ENCODE measurements around a stretch of chr9.

- PRO-cap, result no peak
CAGE:
- cytosol, long polyA plus RNA, result no peak
- long polyA plus RNA, result no peak
- nucleus, long polyA plus RNA, result no peak
Measured at GRCh38 chr9:129712263-129713238, 40.3 kb downstream of the PTGES start.

DNA sequence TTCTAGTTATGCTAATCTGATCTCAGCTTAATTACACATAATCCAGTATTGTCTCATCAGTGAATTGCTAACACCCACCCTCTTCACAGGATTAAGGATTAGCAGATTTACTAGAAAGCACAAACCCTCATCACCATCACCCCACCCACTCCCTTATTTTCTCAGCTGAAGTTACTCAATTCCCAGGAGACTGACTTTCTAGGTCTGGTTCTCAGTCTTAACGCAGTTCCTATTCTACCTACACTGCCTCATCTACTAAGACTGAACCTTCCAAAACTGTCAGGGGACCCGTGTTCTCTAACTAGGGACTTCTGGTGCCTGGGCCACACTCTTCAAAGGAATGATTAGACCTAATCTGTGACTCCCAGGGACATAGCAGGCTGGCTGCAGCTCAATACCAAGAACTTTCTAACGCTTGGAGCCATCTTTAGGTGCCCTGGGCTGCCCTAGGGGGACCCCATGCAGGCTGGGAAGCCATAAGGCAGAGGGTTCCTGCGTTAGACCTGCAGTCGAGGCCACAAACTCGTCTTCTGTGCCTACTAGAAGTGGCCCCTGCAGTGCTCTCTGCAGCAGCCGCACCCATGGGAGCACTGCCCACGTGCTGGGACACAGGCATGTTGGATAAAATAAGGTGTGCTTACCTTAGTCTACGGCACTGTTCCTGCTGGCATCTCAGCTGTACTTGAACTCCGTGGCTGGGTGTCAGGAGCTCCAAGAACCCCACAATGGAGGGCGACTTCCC, 9.2 kb downstream of the TOR1B start:
- PRO-cap, result no peak
CAGE:
- cytosol, long polyA plus RNA, result no peak
- long polyA plus RNA, result no peak
- nucleus, long polyA plus RNA, result no peak

DNA sequence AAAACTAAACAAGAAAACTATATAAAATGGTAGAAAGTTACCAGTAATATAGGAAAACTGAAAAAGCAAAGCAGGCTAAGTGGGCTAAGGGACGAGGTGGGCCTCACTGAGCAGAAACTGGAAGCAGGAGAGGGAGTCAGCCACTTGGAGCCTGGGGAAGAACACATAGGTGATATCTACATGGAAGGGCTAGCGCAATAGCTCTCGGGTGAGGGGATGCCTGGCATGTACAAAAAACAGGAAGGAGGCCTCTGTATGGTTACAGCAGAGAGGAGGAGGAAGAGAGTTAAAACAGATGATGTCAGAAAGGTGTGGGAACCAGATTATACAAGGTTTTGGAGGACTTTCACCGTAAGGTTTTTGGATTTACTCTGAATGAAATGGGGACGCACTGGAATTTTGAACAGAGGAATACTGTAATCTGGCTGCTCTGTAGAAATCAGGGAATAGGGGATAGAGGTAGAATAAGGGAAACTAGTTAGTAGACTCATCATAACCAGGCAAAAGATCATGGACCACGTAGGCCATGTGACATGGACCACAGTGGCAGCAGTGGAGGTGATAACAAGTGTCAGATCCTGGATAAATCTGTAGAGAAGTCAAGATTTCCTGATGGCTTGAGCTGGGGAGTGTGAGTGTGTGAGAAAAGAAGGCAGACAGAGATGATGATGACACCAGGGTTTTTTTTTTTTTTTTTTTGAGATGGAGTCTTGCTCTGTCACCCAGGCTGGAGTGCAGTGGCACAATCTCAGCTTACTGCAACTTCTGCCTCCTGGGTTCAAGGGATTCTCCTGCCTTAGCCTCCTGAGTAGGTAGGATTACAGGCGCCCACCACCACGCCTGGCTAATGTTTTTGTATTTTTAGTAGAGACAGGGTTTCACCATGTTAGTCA, 52.5 kb downstream of the FNBP1 start:
- PRO-cap, result no peak
CAGE:
- cytosol, long polyA plus RNA, result no peak
- long polyA plus RNA, result no peak
- nucleus, long polyA plus RNA, result no peak

DNA sequence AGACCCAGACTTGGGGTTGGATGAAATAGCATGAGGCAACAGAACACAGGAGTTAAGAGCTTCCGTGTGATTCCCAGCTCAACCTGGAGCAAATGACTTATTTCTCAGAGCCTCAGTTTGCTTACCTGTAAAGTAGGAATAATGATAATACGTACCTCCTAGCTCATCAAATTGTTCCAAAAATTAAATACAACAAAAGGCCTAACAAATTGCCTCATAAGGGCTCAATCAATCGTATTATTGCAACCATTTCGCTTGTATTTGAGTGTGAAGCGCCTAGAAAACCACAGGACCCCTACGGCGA, 564 bp upstream of the GPR107 start:
- PRO-cap, result no peak
CAGE:
- cytosol, long polyA plus RNA, result no peak
- long polyA plus RNA, result no peak
- nucleus, long polyA plus RNA, result no peak

DNA sequence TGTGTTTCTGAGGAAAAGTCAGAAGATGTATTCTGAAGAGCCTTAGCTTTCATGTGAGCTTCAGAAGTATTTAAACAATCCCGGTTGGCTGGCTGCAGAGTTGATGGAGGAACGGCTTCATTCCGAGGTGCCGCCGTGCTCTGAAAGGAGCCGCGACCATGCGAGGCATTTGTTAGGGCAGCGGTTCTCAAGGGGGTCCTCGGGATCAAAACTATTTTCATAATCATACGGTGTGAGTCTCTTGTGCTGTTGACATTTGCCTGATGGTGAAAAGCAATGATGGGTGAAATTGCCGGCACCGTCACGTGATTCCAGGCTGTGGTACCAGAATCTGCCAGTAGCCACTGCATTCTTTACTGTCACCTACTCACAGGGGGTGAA, 58.4 kb downstream of the GPR107 start:
- PRO-cap, result no peak
CAGE:
- cytosol, long polyA plus RNA, result no peak
- long polyA plus RNA, result no peak
- nucleus, long polyA plus RNA, result no peak

GRCh38 chr9:130133167-130133584, 39.0 kb upstream of the NCS1 start:
- PRO-cap, result no peak
CAGE:
- cytosol, long polyA plus RNA, result no peak
- long polyA plus RNA, result no peak
- nucleus, long polyA plus RNA, result no peak

DNA sequence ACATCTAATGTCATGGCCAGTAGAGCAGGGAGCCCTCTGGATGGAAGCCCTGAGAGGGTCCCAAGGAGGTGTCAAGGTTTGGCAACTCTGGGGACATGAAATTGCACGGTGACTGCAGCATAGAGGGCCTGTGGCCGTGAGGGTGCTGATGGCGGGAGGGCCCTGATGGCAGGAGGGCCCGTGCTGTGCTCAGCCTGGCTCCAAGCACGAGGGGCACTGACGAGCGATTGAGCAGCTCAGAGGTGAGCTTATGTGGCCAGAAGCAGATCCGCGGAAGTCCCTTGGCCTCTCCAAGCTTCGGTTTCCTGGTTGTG, 14.4 kb downstream of the NCS1 start:
- PRO-cap, result no peak
CAGE:
- cytosol, long polyA plus RNA, result no peak
- long polyA plus RNA, result no peak
- nucleus, long polyA plus RNA, result no peak

DNA sequence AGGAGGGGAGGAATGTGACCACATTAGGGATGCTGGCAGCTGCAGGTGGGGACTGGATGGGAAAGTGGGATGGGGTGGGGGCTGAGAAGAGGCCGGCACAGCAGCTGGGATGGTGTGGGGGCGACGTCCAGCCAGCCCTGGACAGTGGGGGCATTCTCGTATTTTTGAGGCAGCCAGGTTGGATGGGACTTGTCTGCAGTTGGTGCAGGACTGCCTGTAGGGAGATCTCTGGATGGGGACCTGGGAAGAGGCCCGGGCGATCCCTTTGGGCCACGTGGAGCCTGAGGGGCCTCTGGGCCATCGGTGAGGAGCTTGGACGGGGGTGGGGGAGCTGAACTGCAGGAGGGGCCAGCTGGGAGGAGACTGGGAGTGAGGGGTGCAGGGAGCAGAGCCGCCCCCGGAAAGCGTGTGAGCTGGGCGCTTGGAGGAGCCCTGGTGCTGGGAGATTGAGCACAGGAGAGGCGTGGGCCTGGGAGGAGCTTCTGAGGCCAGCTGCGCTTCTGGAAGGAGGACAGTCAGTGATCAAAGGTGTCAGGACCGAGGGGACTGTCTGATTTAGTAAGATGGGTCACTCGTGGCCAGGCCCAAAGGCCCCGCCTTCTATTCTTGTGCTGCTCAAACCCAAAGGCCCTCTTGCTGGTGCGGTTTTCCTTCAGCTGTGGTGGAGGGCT, 21.2 kb downstream of the NCS1 start:
- PRO-cap, result no peak
CAGE:
- cytosol, long polyA plus RNA, result no peak
- long polyA plus RNA, result no peak
- nucleus, long polyA plus RNA, result no peak

DNA sequence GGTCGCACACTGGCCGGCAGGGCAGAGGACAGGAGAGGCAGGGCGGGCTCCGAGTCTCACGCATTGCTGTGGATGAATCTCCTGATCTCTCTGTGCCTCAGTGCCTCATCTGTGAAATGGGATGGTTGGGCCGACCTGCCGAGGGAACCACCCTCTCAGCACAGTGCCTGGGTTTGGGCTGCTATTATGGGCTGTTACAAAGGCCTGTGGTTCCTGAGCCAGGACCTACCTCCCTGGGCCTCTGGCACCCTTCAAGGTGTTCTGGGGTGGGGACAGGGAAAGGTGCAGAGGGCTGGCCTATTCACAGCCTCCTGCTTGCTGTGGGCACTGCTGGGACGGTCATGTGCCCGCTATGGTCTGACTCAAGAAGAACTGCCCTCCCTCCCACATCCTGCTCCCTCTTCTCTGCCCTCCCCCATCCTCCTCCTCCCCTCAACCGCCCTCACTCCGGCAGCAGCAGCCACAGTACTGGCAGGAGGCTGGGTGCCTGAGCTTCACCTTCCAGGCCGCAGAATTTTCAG, 43.4 kb downstream of the NCS1 start:
- PRO-cap, result no peak
CAGE:
- cytosol, long polyA plus RNA, result no peak
- long polyA plus RNA, result no peak
- nucleus, long polyA plus RNA, result no peak

DNA sequence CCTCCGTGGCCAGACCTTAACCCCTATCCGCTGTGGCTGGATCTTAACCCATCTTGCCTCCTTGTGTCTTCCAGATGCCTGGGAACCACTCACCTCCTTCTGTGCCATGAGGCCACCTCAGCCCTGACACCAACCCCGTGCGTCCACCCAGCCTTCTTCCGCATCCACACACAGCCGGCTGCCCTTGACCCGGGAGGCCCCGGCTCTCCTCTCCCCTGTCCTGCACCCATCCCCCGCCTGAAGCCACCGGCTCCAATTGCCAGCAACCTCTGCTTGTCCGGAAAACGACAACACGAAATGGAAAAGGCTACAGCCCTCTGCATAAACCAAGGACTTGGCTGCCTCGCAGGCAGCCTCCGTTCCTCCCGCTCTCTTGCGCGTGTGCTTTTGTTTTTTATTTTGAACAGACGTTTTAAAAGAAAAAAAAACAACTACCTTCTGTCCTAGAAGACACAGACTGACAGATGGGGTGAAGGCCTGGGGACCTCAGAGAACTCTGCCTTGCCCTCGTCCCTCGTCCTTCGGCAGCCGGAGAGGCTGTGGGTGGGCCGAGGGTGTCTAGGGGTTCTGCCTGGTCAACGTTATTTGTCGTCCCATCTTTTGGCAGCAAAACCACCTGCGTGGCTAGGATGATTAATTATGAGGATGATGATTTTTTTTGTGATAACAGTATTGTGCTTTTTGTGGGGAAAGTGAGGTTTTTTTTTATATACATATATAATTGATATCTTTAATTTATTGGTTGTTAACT, 32.5 kb upstream of the HMCN2 start:
- PRO-cap, result no peak
CAGE:
- cytosol, long polyA plus RNA, result no peak
- long polyA plus RNA, result no peak
- nucleus, long polyA plus RNA, result no peak

GRCh38 chr9:130301473-130301810, 35.9 kb downstream of the HMCN2 start:
- PRO-cap, result no peak
CAGE:
- cytosol, long polyA plus RNA, result no peak
- long polyA plus RNA, result no peak
- nucleus, long polyA plus RNA, result no peak

GRCh38 chr9:130318034-130318576, 52.5 kb downstream of the HMCN2 start:
- PRO-cap, result no peak
CAGE:
- cytosol, long polyA plus RNA, result no peak
- long polyA plus RNA, result no peak
- nucleus, long polyA plus RNA, result no peak

GRCh38 chr9:130427888-130428786, 16.6 kb upstream of the ASS1 start:
- PRO-cap, result no peak
CAGE:
- cytosol, long polyA plus RNA, result no peak
- long polyA plus RNA, result no peak
- nucleus, long polyA plus RNA, result no peak

GRCh38 chr9:130438322-130438617, 6.5 kb upstream of the ASS1 start:
- PRO-cap, result no peak
CAGE:
- cytosol, long polyA plus RNA, result no peak
- long polyA plus RNA, result no peak
- nucleus, long polyA plus RNA, result no peak

GRCh38 chr9:130476007-130476574, 31.3 kb downstream of the ASS1 start:
- PRO-cap, result no peak
CAGE:
- cytosol, long polyA plus RNA, result no peak
- long polyA plus RNA, result no peak
- nucleus, long polyA plus RNA, result no peak

GRCh38 chr9:130598226-130598756, 18.9 kb downstream of the FUBP3 start:
- PRO-cap, result no peak
CAGE:
- cytosol, long polyA plus RNA, result no peak
- long polyA plus RNA, result no peak
- nucleus, long polyA plus RNA, result no peak

DNA sequence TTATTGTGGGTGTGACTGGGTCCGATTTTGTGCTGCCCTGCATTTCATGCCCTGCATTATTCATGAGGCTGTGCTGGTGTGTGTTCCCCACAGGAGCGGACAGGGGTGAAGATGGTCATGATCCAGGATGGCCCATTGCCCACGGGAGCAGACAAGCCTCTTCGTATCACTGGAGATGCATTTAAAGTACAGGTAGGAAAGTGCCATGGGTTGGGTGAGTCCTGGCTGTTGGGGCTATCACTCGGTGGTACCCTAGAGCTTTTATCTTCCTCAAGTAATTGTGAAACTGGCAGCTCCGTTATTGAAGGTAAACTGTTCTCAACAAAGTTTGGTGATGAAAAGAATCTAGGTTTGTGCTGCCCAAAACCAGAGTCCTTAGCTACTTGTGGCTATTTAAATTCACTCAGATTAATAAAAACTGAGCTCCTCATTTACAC, 38.3 kb downstream of the FUBP3 start:
- PRO-cap, result no peak
CAGE:
- cytosol, long polyA plus RNA, result no peak
- long polyA plus RNA, result no peak
- nucleus, long polyA plus RNA, result no peak

DNA sequence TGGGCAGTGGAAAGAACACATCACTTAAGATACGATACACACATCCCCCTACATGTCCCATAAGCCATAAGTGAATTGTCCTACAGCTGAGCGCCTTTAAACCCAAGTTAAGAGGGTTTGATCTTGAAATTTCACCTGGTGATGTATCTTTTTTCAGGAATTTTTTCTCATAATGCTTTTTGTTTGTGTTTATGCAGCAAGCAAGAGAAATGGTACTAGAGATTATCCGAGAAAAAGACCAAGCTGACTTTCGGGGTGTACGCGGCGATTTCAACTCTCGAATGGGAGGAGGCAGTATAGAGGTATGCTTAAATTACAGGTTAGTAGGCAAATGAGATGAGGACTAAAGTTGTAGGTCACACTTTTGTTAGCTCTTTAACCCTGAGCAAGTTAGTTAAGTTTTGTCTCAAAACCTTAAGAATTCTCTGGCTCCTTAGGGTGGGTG, 40.8 kb downstream of the FUBP3 start:
- PRO-cap, result no peak
CAGE:
- cytosol, long polyA plus RNA, result no peak
- long polyA plus RNA, result no peak
- nucleus, long polyA plus RNA, result no peak

GRCh38 chr9:130714061-130715245, 20.9 kb downstream of the EXOSC2 start:
- PRO-cap, result no peak
CAGE:
- cytosol, long polyA plus RNA, result no peak
- long polyA plus RNA, result no peak
- nucleus, long polyA plus RNA, result no peak

GRCh38 chr9:130798872-130799554, 36.0 kb upstream of the ABL1 start:
- PRO-cap, result no peak
CAGE:
- cytosol, long polyA plus RNA, result no peak
- long polyA plus RNA, result no peak
- nucleus, long polyA plus RNA, result no peak

Data from A549 (cell line).